Measurements from ENCODE around the gene MAPK6.

DNA sequence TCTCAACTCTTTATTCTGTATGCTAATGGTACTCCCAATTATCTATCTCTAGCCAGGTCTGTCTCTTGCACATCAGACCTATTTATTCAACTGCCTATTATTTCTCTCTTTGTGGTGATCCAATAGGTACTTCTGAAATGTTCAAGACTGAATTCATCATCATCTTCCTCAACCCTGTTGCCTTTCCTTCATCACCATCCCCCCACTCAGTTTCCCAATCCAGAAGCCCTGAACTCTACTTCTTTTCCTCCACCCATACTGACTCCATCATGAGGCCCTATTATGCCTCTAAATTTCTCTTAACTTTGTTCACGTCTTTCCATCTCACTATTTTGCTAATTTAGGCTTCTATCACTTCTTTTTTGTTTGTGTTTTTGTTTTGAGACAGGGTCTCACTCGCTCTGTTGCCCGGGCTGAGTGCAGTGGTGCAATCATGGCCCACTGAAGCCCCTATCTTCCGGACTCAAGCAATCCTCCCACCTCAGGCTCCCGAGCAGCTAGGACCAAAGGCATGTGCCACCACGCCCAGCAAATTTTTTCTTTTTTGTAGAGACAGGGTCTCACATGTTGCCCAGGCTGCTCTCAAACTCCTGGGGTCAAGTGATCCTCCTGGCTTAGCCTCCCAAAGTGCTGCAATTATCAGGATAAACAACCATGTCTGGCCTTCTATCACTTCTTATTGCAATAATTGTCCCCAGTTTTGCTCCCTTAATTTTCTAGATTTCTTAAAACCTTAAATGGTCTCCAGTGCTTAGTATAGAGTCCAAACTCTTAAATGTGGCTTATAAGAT lies 30.4 kb upstream of the TRPM7 start:
- RAMPAGE, long total RNA = no peak
- RRBS = no CpG with 5 or more reads among the region's 6 CpGs

GRCh38 chr15:50718509-50719228 lies 32.1 kb upstream of the TRPM7 start:
- RAMPAGE, long total RNA = no peak
- RRBS = no CpG with 5 or more reads among the region's 1 CpG

GRCh38 chr15:51076107-51076408 lies 18.6 kb downstream of the TNFAIP8L3 start:
- RAMPAGE, long total RNA = no peak
- RRBS = no CpG with 5 or more reads among the region's 4 CpGs

GRCh38 chr15:51093505-51094568 lies 869 bp downstream of the TNFAIP8L3 start:
- RAMPAGE, long total RNA = no peak
- RRBS = 7% methylated on average over 26 of the region's 81 CpGs

DNA sequence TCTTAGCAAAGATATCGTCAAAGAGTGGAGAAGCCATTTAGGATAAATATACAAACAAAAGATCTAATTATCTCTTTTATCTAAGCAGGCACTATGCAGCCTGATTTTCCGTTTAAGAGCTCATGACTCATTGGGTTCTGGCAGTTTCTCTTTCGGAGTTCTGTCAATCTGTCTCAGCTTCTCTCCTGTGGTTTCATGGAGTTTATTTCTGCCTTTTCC lies 68.4 kb upstream of the TNFAIP8L3 start:
- RAMPAGE, long total RNA = no peak
- RRBS = no CpG with 5 or more reads among the region's 3 CpGs

- RAMPAGE, long total RNA = no peak
- RRBS = no CpG with 5 or more reads among the region's 2 CpGs
Measured at GRCh38 chr15:51208315-51208746, 113.6 kb upstream of the TNFAIP8L3 start.

DNA sequence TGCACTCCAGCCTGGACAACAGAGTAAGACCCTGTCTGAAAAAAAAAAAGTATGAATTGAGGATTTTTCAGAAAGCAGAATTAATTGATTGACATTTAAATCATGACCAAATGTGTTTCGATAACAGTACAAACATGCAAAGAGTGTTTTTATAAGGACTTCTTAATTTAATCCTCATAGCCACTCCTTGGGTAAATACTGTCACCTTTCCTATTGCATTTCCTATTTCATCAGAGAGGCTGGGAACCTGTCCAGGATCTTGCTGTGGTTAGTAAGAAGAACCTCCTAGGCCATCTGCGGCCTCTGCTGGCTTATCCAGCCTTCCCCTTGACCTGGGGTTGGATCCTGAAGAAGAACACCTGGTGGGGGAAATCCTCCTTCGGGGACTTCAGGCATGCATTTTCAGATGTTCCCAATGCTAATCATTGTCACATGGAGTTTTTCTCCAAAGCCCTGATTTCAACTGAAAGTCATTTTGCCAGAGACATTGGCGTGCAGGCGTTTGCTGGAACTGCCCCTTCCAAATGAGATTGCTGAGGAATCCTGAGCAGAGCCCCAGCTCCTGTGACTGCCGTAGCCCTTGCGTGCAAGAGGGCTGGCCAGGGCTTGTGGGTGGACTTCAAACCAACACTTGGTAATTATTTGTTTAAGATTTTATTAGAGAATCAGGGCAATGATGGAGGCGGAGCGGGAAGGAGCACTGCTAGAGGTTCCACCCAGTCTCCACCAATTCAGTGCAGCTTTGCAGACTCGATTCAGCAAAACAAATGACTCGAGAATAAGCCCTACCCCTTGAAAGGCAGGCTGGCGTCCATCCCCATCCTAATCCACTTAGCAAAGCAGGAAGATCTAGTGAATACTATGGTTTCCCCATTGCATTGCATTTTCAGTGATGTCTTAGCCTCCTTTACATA lies 25.6 kb downstream of the GLDN start:
- RAMPAGE, long total RNA = no peak
- RRBS = no CpG with 5 or more reads among the region's 12 CpGs

- RAMPAGE, long total RNA = no peak
- RRBS = no CpG with 5 or more reads among the region's 3 CpGs
Measured at GRCh38 chr15:51538201-51538675, 84.3 kb downstream of the DMXL2 start.

DNA sequence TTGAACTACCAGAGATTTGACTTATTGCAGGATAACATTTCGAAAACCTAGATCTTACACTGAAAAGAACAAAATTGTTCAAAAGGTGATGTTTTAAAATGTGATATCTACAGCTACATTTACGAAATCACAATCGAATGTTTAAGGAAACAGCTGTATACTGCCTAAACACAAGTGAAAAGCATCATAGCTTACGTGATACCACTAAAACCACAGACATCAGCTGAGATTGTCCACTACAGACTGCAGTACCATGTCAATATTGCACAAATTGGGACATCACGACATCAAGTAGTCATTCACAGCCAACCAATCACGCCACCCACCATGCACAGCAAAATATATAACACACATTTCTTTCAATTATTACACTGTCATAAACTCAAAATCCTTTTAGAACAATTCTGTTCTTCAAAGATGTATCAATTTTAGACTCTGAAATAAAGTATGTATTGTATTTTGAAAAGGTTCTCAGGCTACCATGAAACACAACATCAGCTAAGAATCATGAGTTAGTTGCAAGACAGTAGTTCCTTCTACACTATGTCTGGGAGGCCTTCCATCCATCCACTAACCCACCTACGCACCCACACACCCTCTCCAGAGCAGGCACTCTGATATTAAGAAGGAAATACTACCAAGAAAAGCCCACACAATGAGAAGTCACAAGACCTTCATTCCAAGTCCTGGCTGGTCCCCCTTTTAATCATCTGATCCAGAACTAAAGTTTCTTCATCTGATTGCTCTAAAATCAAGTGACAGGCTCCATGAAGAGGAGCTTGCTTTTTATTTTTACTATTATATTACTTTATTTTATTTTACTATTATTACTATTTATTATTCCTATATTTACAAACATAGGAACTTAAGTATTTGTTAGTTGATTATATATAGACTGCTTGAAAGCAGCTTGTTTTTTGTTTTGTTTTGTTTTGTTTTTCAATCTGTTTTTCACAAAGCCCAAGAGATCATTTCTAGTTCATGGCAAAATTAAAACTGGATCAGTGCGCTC lies 3.0 kb downstream of the DMXL2 start:
- RAMPAGE, long total RNA = no peak
- RRBS = no CpG with 5 or more reads among the region's 8 CpGs

GRCh38 chr15:51726145-51726791 lies 11.2 kb downstream of the LYSMD2 start:
- RAMPAGE, long total RNA = no peak
- RRBS = no CpG with 5 or more reads among the region's 5 CpGs

DNA sequence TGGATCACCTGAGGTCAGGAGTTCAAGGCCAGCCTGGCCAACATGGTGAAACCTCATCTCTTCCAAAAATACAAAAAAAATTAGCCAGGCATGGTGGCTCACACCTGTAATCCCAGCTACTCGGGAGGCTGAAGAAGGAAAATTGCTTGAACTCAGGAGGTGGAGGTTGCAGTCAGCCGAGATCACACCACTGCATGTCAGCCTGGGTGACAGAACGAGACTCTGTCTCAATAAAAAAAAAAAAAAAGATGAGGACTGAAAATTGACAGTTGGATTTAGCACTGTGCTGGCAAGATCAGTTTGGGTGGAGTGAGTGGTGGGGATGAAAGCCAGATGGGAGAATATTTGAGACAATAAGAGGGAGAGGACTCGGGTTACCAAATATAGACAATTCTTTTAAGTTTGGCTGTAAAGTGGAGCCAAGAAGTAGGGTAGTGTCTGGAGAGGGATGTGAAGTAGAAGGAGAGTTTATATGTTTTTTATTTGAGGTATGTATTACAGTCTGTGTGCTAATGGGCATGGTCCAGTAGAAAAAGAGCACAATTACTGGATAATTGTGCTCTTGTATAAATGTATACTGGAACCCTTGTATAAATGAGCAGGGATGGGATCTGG lies 20.4 kb downstream of the TMOD3 start:
- RAMPAGE, long total RNA = no peak
- RRBS = no CpG with 5 or more reads among the region's 4 CpGs

- RAMPAGE, long total RNA = no peak
- RRBS = 1% methylated on average over 18 of the region's 63 CpGs
Measured at GRCh38 chr15:52018301-52019378, at the start of gene MAPK6. Gene MAPK6 (plus strand): TSS chr15:52019219.

- RAMPAGE, long total RNA = start-site peak on the minus strand at chr15:52179945-52179993, 44 and 33 reads in 2 replicates
- RRBS = 2% methylated on average over 41 of the region's 111 CpGs
Measured at GRCh38 chr15:52179150-52180203, 11.7 kb downstream of the GNB5 start.

- RAMPAGE, long total RNA = no peak
- RRBS = no CpG with 5 or more reads among the region's 9 CpGs
Measured at GRCh38 chr15:52221605-52222333, 30.6 kb upstream of the GNB5 start.

- RAMPAGE, long total RNA = no peak
- RRBS = no CpG with 5 or more reads among the region's 7 CpGs
Measured at GRCh38 chr15:52237429-52237788, 46.2 kb upstream of the GNB5 start.

DNA sequence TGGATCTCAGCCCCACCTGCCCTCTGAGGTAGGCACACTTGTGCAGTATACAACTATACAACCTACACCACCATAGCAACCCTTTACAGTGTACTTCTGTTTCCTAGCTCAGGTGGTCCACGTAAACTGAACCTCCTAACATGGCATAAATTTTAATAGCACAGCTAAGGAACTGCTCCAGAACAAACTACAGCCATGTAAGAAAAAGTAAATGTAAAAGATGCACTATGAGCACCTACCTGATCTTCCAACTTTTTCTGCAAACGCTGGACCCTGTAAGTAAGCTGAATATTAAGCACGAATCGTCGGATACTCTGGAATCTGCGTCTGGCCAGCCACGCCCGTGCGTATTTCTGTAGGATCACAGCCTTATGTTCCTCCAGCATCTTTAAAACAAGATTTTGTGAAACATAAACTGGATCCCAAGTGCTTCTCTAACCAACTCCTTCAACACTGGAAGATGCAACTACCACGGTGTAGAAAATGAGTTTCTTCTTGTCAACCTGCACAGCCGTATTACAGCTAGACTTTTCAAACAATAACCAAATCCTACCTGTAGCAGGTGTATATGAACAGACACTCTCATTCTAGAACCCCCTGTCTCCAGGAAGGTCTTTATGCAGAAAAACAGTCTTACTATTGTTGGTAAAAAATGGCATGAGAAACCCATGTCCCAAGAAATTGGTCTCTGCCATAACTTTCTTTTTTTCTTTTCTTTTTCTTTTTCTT lies 48.5 kb upstream of the GNB5 start:
- RAMPAGE, long total RNA = no peak
- RRBS = no CpG with 5 or more reads among the region's 11 CpGs

GRCh38 chr15:52256377-52256774 lies 39.2 kb downstream of the MYO5C start:
- RAMPAGE, long total RNA = no peak
- RRBS = no CpG with 5 or more reads among the region's 10 CpGs

- RAMPAGE, long total RNA = no peak
- RRBS = no CpG with 5 or more reads among the region's 17 CpGs
Measured at GRCh38 chr15:52378925-52380093, 83.7 kb upstream of the MYO5C start.

DNA sequence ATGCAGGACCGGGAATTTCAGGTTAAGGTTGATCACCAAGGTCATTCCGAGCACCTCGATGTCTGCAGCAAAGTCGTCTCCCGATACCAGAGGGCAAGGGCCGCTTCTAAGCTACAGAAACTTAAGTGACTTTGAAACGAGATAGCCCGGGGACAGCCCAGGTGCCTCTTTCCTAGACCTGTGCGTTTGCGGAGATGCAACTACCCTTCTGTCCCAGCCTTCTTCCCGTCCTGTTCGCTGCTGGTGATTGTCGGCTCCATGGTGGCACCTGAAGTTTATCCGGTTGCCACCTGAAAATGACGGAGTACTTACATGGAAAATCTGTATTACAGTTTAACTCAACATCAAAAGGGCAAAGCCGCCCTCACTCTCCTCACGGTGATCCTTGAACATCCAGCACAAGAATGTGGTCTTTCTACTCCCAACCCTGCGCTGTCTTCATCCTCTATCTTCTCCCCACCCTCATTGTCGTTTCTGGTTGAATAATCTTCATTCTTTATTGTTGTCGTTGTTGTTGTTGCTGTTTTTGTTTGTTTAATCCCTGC lies 975 bp upstream of the MYO5A start:
- RAMPAGE, long total RNA = no peak
- RRBS = no CpG with 5 or more reads among the region's 20 CpGs

DNA sequence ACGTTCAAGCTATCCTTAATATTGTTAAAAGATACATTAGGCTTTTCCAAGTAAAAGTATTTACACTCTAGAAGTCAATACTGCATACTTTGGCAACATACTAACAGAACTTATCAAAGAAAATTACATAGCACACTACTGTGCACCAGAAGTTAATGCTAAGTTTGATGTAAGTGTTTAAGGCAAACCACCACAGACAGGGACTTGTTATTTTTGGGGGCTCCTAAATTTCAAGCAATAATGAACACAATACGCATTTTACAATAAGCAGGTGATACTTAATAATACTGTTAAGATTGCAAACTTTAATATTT lies 1.6 kb downstream of the ARPP19 start:
- RAMPAGE, long total RNA = no peak
- RRBS = no CpG with 5 or more reads among the region's 2 CpGs